Placental pericyte (primary cell): ENCODE results near the gene SLCO6A1.

DNA sequence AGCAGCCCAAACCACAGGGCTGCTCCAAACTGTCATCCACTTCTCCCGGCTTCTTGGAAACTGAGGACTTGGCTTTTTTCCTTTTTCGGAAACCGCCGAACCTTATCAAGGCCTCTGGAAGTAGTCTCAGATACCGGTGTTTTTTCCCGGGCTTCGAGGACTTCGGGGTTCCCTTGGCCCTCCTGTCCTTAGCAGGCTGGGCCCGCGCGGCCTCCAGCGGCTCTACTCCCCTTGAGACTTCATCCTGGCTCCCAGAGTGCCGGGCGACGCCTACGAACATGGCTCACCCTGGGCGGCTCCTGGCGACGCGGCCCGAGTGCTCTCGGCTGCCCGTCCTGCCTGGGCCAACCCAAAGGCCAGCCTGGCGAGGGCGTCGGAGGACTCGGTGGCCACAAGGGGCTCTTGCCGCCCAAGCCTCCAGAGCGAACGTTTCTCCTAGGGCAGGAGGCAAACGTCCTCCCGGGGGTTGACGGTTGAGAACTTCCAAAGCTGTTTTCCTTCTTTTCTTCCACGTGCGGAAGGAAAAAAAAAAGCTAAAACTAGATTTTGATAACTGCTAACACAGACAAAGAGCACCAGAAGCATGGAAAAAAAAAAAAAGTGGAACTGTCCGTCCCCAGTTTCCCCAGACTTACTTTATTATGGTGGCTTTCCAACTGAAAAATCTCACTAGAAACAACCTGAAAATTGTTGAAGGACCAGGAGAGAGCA is at the start of gene SLCO6A1:
Gene SLCO6A1, minus strand, starts transcription at position 437 of the 711 bp plus-strand sequence.
- CAGE, long polyA plus RNA = no peak

DNA sequence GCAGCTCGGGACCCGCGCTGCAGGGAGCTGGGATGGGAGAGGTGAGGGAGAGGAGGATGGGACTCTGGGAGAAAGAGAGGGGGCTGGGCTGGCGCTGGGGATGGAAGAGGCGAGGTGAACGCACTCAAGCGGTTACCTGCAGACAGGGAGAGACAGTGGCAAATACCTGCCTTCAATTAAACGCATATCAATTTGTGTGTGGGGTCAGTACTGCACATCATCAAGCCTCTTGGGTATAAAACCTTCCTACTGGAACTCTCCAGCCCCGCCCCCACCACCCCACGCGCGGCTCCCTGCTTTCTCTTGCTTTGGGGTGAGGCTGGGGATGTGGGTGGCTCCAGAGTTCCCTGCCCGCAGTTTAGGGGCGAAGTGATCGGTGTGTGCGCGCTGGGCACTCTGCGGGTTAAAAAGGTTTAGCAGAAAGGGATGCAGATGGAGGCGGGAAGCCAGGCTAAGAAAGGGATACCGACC is 1.0 kb upstream of the PAM start:
- CAGE, long polyA plus RNA = no peak

DNA sequence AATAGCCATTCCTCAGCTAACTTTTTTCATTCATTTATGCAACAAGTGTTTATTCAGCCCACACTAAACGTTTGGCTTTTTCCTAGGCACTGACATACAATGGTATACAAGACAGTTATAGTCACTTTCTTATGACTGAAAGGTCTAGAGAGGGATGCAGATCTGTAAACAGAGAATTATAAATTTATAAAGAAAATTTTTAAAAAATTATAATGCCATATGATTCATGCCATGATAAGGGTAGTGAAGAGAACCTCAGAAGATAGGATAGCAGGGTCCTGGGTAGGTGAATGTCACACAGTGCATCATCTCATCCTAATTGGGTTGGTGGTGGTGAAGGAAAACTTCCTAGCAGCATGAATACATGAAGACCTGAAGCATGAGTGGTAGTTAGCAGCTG is 3.8 kb downstream of the PAM start:
- CAGE, long polyA plus RNA = no peak

GRCh38 chr5:102868011-102868313 is 112.9 kb downstream of the PAM start:
- CAGE, long polyA plus RNA = no peak

DNA sequence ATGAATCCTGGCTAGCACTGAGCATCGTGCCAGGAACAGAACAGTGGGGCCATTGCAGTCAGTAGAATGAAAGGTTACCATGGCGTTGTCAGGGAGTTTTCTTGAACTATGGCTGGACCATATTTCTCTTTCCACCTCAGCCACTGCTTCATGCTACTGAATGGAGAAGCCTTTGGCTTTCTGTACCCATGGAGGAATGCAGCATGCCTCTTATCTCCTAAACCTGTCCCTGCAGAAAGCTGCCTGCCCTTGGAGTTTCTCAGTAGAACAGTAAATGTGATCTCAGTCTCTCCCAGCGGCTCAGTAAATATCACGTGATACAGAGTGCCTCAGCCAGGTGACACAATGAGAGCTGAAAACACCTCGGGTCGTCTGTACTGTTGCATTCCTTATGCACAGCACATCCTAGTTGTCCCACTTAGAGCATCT is 115.2 kb downstream of the MACIR start:
- CAGE, long polyA plus RNA = no peak

GRCh38 chr5:105138879-105139078 is 1576.2 kb upstream of the NUDT12 start:
- CAGE, long polyA plus RNA = no peak

DNA sequence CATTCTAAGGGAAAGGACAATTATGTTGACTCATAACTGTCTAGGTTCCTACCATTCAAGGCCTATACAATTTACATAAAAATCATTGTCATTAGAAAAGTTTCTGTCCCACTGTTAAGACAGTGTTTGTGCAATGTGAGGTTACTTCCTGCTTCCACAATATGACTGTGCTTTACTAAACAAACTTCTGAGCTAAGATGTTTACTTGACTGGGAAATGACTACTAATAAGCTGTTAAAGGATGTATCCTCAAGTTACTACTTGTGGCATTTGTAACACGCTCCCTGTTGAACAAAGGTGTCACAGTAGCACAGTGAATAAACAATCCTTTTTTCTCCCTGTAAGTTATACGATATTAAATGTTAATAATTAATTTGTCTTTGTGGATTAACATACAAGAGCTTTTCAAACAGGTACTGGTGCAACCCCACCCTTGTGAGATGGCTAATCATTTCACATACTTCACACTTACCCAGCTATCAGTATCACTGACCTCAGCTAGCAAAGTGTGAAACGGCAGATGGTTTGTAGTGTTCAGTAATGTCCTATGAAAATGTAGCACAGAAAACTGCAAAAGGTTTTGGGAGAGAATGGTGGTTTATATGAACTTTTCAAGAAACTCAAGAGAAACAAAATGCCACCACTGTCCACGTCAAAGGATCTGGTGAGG is 195.8 kb downstream of the EFNA5 start:
- CAGE, long polyA plus RNA = no peak

DNA sequence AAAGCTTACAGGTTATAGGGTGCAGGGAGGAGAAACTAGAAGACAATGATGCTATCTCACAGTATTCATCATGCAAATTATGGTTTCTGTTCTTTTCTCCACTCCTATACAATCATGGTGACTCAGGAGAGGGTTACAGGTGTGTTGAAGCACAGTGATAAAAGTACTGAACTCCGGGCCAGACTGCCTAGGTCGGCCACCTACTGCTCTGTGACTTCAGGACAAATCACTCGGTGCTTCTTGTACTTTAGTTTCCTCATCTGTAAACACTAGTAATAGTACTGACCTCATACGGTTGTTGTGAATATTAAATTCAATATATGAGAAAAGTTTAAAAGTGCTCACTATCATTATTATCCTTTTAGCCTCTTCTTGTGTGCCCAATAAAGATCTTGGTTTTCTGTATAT is 153.5 kb downstream of the EFNA5 start:
- CAGE, long polyA plus RNA = no peak

- CAGE, long polyA plus RNA = no peak
These were observed 299.9 kb downstream of the FBXL17 start for GRCh38 chr5:108081973-108082418.

DNA sequence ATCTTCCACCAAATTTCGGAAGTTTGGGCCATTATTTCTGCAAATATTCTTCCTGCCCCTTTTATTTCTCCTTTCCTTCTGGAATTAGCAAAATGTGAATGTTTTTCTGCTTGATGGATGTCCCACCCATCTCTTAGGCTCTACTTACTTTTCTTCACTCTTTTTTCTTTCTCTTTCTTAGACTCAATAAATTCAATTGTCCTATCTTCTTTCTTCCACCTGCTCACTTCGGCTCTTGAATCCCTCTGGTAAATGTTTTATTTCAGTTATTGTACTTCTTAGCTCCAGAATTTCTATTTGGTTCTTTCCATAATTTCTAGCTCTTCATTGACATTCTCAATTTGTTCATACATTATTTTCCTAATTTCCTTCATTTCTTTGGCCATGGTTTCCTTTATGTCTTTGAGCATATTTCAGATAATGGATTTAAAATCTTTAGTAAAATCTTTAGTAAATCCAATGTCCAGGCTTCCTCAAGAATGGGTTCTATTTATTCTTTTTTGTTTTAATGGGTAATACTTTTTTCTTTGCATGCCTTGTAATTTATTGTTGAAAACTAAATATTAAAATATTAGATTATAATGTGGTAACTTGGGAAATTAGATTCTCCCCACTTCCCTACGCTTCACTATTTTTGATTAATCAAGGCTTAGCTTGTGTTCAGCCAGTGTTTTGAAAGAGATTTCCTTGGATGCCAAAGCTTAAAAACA is 21.1 kb downstream of the FBXL17 start:
- CAGE, long polyA plus RNA = no peak

GRCh38 chr5:108735718-108736386 is 11.8 kb upstream of the FER start:
- CAGE, long polyA plus RNA = no peak

DNA sequence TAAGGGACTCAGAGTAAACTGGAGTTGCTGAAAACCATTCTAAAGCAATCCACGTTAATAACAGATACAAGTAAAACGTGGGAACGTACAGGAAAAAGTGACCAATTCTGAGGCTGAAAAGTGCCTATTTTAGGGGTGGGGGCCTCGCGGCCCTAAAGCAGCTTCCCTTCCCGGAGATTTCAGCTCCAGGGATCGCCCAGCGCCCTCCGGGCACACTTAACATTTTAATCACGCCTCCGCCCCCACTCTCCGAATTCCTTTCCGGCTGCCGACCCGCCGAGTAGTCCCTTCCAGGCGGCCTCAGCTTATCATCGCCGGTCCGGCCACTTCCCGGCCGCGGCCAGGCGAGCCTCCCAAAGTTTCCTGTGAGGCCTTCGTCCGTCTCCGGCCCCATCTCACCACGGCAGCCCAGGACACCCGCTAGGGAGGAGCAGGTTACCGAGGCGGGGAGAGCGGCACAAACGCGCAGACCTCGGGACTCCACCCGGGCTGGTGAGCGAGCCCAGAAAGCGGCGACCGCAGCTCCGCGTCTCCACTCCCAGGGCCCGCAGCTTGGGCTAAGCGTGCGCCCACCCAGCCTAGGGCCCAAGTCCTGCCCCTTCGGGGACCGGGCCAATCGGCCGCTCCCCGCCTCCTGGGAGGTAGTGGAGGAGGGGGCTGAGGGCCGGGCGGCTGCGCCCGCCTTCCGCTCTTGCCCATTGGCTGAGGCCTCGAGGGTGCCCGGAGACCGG is 610 bp downstream of the FER start:
- CAGE, long polyA plus RNA = no peak

GRCh38 chr5:109091208-109092089 is 318.3 kb downstream of the PJA2 start:
- CAGE, long polyA plus RNA = no peak

DNA sequence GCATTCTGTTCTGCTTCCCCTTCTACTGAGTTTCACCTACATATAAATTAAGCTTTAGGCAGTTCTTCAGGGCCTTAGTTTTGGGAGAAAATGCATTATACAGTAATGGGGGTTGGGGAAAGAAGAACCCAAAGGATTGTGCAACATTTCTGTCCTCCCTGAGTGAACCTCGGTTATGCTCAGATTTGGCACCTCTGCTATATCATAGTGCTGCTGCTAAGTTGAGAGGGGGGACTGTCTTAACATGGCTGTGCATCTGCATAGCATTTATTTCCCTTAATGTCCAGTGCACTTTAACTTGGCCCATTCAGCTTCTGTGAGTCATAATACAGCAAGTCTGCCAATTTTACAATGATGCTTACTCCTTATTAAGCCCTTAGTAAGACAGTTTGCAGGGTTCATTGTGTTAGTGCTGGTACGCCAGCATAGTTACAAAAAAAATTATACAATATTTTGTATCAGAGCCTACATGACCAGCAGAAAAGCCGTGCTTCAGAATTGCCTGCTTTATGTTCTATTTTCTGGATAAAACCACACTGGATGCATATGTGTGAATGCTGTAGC is 80.0 kb downstream of the PJA2 start:
- CAGE, long polyA plus RNA = no peak

DNA sequence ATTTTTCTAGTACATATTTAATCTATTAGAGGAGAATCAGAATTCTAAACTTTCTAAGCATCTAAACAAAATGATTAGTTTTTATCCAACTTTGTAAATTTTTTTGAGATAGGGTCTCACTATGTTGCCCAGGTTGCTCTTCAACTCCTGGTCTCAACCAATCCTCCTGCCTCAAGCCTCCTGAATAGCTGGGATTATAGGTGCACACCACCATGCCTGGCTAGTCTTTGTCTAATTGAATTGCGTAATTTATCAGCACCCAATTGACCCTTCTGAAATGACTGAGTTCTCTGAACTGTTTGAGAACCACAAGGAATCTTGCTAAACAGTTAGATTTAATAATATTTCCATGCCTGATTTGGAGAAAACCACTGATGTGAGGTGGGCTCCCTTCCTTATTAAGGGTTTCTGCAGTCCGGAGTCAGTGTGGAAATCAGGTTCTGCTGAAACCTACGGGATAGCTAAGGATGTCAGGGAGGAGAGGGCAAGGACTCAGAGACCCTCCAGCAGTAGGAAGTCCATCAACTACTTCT is 75.7 kb downstream of the PJA2 start:
- CAGE, long polyA plus RNA = no peak

GRCh38 chr5:109690582-109690911 is 820 bp downstream of the MAN2A1 start:
- CAGE, long polyA plus RNA = no peak

DNA sequence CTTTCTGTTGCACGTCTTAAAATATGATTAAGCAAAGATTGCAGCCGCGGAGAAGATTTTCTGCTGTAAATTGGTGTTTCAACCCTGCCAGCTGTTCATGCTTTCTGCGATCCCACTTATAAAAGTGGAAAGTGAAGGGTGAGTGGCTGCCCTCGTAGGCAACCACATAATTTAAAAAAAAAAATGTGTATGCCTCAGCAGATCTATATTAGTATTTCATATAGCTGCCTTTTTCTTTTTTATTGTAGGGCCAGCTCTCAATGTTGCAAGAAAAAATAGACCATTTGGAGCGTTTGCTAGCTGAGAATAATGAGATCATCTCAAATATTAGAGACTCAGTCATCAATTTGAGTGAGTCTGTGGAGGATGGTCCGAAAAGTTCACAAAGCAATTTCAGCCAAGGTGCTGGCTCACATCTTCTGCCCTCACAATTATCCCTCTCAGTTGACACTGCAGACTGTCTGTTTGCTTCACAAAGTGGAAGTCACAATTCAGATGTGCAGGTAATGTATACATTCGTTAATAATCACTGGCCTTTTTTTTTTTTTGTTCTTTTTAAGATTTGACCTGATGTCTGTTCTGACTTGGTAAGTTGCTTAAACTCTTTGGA is 23.6 kb downstream of the MAN2A1 start:
- CAGE, long polyA plus RNA = no peak

- CAGE, long polyA plus RNA = no peak
These were observed 104.3 kb downstream of the MAN2A1 start for GRCh38 chr5:109794012-109794423.

GRCh38 chr5:110000084-110000543 is 310.4 kb downstream of the MAN2A1 start:
- CAGE, long polyA plus RNA = no peak

DNA sequence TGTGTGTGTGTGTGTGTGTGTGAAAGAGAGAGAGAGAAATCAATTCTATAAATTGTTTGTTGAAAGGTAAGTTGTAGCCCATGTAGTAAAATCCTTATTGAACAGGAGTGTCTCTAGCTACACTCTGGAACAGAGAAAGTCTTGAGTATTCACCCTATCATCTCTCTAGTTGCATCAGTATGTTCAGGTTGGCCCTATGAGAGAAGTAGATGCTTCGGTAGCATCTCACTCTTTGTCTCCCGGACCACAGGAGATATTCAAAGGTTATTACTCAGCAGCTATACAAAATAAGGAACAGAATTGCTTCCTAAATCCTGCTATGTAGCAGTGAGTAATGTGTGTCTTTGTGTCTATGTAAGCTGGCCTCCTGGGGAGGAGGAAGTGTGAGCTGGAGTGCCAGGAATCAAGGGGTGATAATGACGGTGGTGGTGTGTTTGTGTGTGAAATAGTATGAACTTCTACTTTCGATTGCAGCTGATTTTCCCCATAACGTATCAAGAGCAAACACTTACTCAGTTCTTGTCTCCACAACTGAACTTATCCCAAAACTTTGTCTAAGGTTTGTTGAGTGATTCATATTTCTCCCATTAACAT is 310.9 kb downstream of the MAN2A1 start:
- CAGE, long polyA plus RNA = no peak